ENCODE measurements around the genes TAB2 and LRP11.

DNA sequence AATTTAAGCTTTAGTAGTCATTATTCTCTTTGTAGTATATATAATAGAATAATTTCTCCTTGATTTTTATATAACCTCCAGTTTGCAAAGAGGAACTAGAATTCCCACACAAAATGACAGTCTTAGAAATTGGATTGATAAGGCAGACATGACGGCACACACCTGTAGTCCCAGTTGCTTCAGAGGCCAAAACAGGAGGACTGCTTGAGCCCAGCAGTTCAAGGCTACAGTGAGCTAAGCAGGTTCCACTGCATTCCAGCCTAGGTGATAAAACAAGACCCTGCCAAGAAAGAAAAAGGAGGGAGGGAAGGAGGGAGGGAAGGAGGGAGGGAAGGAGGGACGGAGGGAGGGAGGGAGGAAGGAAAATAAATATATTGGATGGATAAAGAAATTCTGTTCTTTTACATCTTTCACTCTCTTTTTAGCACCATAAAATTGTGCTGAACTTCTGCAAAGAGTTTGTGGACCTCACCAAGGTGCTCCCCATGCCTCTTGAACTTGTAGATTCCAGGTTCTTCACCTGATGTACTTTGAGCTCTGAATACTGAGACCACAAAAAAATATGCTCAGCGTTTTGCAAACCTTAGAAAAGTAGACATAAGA lies 77.5 kb upstream of the SASH1 start:
- RRBS = no CpG with 5 or more reads among the region's 3 CpGs

DNA sequence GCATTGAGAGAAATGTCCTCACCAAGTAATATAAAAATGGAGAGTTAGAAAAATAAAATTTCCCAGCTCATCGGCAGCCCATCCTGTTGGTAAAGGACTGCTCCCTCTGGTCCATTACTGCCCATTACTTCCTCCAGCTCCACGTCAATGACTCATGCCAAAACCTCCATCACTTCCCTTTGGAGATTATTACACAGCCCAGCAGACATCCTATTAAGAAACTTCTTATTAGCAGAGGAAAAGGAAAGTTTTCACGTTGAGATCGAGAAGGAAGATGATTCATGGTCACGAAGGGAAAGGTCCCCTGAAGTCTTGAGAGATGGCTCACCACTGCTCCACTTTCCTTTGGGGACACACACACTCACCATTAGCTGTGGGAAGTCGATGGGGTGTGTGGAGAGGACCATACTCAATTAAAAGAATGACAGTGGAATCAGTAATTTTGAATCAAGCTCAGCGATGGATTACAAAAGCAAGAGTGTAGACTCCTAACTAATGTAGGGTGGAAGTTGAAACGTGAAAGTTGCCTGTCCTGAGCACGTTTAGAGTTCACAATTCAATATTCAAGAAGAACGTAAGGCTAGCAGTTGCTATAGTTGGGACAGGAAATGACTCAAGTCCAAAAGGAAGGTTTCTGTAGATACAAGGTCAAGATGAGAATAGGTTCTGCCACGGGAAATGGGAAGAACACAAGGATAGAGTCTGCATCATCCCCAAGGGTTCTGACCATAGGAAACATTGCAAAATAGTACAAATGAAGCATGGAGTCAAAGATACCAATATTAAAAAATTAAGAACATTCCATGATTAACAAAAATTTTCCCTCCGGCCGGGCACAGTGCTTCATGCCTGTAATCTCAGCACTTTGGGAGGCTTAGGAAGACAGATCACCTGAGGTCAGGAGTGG lies 21.6 kb downstream of the SASH1 start:
- RRBS = no CpG with 5 or more reads among the region's 13 CpGs

DNA sequence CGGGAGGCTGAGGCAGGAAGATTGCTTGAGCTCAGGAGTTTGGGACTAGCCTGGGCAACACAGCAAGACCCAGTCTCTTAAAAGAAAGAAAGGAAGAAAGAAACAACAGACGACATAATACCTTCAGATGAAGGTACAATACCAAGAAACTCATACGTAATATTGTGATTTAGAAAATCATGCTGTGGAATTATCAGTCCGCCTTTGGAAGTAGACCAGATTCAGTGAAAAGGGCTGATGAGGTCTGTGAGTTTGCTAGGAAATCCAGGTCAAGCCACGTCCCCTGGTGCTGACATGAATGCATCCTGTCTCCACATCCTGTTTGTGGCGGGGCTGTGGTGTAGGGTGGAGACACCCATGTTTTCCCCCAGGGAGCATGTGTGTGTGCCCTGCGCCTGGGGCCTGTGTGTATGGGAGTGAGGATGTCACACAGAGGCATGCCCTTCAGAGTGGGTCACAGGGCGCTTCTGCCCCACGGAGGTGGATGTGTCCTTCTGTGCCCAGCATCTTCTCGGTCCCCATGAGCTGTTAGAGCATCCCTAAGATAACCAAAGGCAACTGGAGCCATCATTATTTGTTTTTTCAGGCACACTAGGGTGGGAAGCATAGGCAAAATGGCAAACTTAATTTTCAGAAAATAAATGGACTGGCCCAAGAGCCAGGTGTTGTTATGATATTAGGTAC lies 109.1 kb downstream of the SASH1 start:
- RRBS = no CpG with 5 or more reads among the region's 10 CpGs

DNA sequence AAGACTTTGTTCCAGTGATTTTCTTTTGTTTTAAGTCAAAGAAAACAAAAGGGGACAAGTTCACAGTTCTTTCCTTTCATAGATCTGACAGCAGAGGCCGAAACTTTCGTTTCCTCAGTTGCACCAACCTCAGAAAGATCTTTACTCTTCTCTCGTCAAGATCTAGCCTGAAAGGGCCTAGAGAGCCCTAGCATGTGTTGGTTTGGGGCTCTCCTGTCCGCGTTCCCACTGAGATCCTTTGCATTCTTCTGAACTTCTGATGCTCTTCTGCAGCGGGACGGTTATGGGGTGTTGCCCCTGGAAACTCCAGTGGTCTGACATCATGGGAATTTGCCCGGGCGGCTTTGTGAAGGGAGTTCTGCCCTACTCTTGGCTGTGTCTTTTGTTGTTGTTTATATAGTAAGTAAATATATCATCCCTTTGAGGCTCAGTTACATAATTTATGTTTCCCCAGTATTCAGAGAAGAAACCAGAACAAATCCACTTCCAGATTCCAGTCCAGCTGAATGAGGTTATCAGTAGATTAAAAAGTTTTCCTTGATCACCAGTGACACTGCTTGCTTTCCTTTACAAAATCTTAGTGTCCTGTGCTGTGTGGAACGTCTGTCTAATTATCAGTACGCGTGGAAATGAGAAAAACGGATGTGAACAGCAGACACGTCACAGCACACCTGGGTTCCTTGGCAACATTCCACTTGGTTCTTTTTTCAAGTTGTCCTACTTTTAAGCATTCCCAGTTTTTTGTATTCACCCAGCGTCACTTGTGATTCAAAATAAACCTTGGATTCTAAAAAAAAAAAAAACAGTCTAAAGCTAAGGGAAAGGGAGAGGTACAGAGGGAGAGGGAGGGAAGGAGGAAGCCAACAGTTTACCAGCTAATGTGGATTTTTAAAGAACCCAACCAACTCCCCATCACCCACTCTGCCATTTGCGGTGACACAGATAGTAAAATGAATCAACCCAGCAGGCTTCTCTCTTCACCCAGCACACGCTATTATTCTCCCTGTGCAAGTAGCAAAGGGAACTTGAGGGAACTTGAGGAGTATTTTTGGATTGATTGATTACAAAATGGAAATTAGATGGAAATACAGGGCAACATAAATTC lies 129.4 kb downstream of the SASH1 start:
- RRBS = no CpG with 5 or more reads among the region's 17 CpGs

GRCh38 chr6:148611235-148611730 lies 135.5 kb upstream of the UST start:
- RRBS = no CpG with 5 or more reads among the region's 8 CpGs

- RRBS = 0% methylated on average over 2 of the region's 22 CpGs
Measured at GRCh38 chr6:148760724-148762036, 14.3 kb downstream of the UST start.

DNA sequence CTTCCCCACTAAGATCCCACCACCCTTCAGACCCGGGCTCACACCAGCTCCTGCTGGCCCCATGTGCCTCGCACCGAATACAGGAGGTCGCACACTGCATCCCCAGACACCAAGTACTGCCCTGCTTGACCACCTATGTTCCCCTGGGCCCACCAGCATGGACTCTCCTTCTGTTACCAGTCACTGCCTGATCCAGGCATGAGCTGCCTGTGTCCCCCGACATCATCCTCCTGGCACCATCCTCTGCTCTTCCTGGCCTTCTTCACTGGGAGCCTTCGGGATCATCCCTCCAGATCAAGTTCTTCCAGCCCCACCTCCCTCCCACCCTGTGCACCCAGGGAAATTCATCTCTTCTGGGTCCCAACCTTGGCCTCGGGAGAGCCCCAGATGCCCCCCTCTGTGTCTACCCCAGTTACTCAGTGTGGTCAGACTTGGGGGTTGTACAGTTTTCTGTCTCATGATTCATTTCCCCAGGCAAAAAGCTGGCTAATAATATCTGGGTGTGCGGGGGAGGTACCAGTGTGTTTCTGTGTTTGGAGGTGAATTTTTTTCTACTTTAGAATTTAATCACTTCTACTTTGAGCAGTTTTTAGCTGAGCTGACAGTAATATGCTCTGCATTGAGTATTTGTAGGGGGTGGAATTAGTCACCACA lies 285.0 kb upstream of the TAB2 start:
- RRBS = no CpG with 5 or more reads among the region's 8 CpGs

GRCh38 chr6:149061321-149061798 lies 256.2 kb upstream of the TAB2 start:
- RRBS = 88% methylated on average over 2 of the region's 4 CpGs

DNA sequence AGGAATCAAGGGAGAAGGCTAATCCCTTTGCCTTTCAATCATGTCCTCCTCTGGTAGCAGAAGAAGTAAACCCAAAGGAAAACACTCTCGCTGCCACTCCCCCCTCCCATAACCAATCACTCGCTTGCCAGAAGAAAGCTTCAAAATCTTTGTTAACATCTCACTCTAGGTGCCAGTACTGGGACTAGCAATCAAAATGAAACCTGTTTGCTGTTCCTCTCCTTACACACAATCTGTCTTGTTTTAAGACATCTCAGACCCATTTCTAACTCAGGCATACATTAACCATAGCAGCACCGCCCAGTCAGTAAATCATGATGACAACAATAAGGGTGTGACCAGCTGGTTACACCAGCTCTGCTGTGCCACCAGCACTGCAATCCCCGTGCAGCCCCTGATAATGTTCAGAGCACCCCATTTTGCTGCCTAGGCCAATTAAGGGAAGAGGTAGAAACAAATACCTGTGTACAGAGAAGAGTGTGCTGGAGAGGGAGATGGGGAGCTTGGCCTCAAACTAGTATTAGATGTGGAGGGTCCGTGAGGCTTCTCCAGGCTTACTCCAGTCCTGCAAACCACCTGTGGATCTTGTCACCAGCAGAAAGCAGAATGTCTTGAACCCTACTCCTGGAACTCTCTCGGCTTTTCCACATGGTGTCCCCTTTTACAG lies 185.1 kb upstream of the TAB2 start:
- RRBS = no CpG with 5 or more reads among the region's 6 CpGs

DNA sequence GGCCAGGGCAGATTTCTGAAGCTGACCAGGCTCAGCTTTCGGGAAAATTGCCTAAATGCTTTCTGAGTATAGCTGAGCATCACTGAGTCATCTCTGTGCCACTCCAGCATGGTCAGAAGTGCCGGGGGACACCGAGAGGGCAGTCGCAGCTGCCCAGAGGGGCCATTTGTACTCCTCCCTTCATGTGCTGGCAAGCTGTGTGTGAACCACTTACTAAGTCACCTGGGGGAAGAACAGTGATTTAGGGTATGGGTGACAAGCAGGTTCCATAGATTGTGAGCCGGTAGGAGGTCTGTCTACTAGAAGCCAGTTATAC lies 147.6 kb upstream of the TAB2 start:
- RRBS = no CpG with 5 or more reads among the region's 5 CpGs

GRCh38 chr6:149233877-149234553 lies 83.5 kb upstream of the TAB2 start:
- RRBS = no CpG with 5 or more reads among the region's 5 CpGs

GRCh38 chr6:149317236-149318257 lies at the start of gene TAB2:
TSS of gene TAB2 (plus strand) at chr6:149317712.
- RRBS = 2% methylated on average over 24 of the region's 117 CpGs

DNA sequence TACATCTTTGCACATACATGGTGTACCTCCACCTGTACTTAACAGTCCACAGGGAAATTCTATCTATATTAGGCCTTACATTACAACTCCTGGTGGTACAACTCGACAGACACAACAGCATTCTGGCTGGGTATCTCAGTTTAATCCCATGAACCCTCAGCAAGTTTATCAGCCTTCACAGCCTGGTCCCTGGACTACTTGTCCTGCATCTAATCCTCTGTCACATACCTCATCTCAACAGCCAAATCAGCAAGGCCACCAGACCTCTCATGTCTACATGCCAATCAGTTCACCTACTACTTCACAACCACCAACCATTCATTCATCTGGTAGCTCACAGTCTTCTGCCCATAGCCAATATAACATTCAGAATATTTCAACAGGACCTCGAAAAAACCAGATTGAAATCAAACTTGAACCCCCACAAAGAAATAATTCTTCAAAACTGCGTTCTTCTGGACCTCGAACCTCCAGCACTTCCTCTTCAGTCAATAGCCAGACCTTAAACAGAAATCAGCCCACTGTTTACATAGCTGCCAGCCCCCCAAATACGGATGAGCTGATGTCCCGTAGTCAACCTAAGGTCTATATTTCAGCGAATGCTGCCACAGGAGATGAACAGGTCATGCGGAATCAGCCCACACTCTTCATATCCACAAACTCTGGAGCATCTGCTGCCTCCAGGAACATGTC lies 21.4 kb upstream of the SUMO4 start:
- RRBS = no CpG with 5 or more reads among the region's 8 CpGs

- RRBS = 100% methylated on average over 1 of the region's 10 CpGs
Measured at GRCh38 chr6:149482745-149483838, 1.7 kb downstream of the ZC3H12D start.

GRCh38 chr6:149505197-149505886 lies 20.5 kb upstream of the ZC3H12D start:
- RRBS = no CpG with 5 or more reads among the region's 7 CpGs

- RRBS = no CpG with 5 or more reads among the region's 2 CpGs
Measured at GRCh38 chr6:149638377-149638661, 10.2 kb downstream of the KATNA1 start.

DNA sequence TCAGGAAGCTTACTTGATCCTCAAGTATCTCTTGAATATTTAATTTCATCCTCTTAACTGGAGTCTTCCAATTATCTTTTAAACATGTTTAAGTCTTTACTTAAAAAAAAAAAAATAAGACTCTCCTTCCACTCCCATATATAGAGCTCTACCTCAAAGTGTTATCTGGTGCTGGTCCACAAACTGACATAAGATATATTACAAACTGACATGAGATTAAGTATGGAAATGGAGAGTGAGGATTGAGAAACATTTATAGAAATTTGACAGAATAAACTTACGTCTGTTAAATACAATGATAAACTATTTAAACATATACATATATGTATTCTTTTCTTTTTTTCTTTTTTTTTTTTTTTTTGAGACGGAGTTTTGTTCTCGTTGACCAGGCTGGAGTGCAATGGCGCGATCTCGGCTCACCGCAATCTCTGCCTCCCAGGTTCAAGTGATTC lies 28.0 kb downstream of the LATS1 start:
- RRBS = no CpG with 5 or more reads among the region's 7 CpGs

GRCh38 chr6:149810372-149811491 lies 53.4 kb downstream of the LRP11 start:
- RRBS = no CpG with 5 or more reads among the region's 3 CpGs

DNA sequence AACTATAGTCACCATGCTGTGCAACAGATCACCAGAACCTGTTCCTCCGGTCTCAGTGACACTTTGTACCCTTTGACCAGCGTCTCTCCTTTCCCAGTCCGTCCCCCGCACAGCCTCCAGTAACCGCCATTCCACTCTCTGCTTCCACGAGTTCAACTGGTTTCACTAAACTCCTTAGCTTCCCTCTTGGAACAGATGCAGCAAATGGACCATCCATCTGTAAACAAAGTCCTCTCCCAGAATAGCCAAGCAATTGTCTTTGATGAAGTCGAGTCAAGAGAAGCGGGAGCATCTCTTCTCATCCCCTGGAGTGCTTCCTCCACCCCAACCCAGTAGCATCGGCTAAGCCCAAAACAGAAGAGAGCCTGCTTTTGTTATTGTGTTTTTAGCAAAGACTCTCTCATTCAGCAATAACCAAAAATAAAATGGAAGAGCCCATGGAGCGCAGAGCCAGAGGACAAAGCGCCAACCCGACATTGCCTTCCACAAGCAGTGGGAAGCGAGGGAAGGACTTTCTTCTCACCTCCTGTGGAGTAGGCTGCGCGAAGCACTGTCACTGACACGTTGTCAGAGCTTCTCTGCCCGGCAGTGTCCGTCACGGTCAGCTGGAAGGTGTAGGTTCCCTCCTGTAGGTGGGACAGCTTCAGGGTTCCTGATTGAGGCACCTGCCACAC lies 21.6 kb downstream of the LRP11 start:
- RRBS = no CpG with 5 or more reads among the region's 19 CpGs

- RRBS = under 1% methylated on average over 23 of the region's 125 CpGs
Measured at GRCh38 chr6:149863587-149864562, at the start of gene LRP11. TSS of gene LRP11 (minus strand) at chr6:149864359.

Measured in retinal pigment epithelial cell (primary cell).